ENCODE measurements around a stretch of chr6.

GRCh38 chr6:119314950-119315453 is 34.6 kb downstream of the MAN1A1 start:
- PRO-cap: no peak

- PRO-cap: no peak
These were observed 9.6 kb downstream of the MAN1A1 start for GRCh38 chr6:119340018-119340236.

GRCh38 chr6:119467506-119467777 is 117.9 kb upstream of the MAN1A1 start:
- PRO-cap: unidirectional peak, plus-strand start at chr6:119467706

DNA sequence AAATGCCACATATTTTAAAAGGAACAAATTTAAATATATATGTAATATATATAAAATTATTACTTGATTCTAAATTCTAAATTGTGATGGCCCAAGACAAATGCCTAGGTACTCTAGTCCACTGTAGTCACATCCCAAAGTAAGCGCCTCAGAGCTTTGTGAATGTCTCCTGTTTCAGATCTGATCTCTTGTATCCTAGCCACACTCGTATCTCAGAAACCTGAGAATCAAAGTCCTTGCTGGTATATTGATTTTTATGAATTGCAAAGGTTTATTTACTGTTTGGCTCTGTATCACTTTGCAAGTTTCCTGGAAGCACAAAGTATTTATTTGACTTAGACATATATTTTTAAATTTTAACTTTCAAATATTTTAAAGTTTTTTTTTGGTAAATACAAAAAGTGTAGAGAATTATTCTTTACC is 148.8 kb upstream of the MAN1A1 start:
- PRO-cap: no peak

DNA sequence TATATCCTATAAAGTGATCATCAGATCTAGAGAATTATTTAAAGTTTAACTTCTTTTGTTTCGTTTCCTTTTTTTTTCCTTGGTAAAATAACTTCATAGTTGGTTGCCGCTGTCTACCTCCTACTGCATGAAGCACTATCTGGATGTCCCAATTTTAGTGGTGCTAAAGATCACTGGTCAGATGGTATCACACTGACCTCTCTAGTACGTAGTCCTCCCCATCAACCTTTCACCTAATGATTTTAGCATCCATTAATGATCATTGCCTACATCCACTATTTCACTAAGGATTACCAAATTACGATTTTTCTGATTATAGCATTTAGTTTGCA is 77.1 kb downstream of the TBC1D32 start:
- PRO-cap: no peak

GRCh38 chr6:121436027-121436925 is 830 bp downstream of the GJA1 start:
- PRO-cap: no peak

DNA sequence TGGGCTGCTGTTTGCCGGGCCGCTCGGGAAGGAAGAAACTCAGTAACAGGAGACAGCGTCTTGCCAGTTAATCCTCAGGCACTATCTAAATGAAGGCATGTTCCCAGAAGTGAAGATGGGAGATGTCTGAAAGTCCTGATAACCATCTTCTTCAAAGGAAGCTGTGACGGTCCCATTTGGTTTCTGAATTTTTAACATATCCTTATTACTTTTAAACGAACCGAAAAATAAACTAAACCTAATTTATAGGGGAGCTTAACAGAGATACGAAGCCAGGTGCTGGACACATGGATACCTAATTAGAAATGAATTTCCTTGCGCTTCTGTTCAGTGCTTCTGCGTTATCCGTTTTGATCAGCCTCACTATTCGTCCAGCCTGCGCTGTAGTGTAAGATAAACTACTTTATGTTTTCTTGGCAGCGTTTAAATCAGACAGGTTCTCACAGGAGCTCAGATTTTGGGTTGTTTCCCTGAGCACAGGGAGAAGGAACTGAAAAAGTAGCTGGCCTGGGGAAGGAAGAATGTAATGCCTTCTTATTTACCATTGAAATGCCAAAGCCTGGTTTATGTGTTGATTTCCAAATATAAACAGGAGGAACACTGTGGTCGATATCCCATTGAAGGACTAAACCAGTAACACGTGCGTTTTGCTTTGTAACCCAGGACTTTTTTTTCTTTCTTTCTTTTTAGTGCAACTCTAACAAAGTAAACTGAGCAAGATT is 215.0 kb upstream of the HEY2 start:
- PRO-cap: no peak

GRCh38 chr6:125600302-125600653 is 149.2 kb upstream of the HEY2 start:
- PRO-cap: no peak

DNA sequence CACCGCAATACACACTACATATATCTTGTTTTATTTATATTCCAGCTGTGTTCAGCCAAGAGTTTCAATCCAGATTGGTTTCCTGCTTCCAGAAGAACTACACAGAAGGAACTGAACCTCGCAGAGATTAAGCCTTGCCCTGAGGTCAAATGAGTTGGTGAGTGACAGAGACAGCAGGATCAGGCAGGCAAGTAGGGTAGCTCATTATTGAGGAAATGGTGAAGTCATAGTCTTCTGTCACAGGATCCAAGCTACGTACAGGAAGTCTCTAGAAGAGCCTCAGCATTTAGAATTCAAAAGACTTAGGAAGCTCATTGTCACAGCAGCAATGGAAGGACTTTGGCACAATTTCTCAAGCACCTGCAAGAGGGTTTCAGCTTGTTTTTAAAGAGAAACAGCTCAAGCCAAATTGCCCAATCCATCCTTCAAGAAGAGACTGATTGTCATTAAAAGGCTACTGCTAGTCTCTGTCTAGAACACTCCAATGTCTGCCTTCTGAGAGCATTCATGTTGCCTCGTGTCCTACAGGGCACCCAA is 109.7 kb upstream of the HEY2 start:
- PRO-cap: no peak

DNA sequence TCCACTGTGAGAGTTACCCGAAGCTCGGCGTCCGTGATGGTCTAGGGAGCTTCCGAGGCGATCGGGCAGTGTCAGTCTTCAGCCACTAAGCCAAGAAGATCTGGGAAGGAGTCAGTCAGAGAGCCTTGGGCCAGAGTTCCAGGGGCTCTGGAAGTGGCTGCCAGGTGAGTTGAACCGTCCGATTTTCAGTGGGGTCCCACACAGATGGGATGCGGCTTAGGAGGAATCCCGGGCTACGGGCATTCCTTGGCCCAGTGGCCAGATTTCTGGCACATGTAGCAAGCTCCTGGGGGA is 44.4 kb upstream of the HEY2 start:
- PRO-cap: no peak

- PRO-cap: no peak
These were observed 77.1 kb downstream of the TRMT11 start for GRCh38 chr6:126063260-126064083.

DNA sequence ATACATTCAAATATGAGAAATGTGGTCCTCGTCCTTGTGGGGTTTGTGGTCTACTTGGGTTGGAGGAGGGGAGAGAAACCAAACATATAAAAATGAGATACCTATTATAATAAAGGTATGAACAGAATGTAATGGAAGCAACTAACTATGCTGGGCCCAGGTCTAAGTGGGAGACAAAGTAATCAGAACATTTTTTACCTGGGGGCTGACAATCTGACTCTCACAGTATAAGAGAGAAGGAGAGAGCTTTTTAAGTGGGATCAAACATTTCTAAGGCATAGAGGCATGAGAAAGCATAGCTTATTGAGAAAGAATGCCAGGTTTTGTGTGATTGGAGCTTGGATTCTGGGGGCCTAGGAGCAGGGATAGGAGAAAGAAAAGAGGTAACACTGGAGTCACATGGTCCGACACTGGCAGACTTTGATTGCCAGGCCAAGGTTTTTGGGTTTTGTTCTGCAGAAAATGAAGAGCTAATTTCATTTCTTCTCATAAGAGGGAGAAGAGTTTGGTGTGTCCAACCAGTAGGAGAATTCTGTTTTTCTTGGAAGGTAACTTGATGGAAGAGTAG is 109.3 kb downstream of the TRMT11 start:
- PRO-cap: no peak

- PRO-cap: no peak
These were observed 4.9 kb upstream of the KIAA0408 start for GRCh38 chr6:127464004-127464624.

- PRO-cap: no peak
These were observed 55.6 kb upstream of the KIAA0408 start for GRCh38 chr6:127514605-127515342.

DNA sequence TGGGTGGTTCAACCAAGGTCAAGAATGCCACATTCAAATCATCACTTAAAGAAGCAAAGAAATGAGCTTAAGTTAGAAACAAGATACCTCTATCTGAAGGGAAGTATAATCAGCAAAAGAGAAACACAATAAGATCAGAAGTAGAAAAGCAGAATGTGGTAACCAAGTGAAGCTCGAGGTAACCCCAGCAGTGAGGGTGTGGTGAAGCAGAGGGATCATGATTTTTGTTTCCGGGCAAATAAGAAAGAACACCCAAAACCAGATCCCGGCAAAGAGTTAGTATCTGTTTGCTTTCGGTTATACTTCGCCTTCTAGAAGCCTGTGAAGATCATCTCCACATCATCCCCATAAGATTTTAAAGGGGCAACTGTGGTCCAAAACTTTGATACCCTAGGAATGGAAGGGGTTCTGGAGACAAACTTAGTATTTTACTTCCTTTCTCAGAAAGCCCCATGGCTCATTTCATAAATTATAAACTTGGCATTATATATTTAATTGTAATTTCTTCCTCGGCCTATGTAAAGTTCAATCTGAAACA is 33.7 kb upstream of the THEMIS start:
- PRO-cap: no peak

DNA sequence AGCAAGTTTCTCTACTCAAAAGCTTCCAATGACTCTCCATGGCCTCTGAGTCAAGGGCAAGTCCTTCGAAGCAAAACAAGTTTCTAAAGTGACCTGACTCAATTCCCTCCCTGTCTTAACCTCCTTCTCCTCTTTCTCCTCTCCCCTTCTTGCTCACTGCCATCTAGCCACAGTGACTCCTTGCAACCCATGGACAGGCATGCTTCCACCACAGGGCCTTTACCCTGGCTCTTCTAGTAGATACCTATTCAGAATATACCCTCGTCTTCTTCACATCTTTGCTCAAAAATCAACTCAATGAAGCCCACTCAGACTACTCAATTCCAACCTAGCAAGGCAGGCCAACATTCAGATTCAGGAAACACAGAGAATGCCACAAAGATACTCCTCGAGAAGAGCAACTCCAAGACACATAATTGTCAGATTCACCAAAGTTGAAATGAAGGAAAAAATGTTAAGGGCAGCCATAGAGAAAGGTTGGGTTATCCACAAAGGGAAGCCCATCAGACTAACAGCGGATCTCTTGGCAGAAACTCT is 224.3 kb downstream of the PTPRK start:
- PRO-cap: no peak

DNA sequence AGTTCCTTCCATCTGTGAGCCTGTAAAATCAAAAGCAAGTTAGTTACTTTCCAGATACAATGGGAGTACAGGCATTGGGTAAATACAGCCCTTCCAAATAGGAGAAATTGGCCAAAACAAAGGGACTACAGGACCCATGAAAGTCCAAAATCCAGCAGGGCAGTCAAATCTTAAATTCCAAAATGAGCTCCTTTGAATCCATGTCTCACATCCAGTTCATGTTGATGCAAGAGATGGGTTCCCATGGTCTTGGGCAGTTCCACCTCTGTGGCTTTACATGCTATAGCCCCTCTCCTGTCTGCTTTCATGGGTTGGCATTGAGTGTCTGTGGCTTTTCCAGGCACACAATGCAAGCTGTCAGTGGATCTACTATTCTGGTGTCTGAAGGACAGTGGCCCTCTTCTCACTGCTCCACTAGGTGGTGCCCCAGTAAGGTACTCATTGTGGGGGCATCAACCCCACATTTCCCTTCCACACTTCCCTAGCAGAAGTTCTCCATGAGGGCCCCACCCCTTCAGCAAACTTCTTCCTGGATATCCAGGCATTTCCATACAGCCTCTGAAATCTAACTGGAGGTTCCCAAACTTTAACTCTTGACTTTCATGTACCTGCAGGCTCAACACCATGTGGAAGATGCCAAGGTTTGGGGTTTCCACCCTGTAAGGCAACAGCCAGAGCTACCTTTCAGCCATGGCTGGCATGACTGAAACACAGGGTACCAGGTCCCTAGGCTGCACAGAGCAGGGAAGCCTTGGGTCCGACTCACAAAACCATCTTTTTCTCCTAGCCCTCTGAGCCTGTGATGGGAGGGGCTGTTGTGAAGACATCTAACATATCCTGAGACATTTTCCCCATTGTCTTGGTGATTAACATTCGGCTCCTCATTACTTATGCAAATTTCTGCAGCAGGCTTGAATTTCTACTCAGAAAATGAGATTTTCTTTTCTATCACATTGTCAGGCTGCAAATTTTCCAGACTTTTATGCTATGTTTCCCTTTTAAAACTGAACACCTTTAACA is 144.4 kb downstream of the PTPRK start:
- PRO-cap: no peak

GRCh38 chr6:128507303-128508504 is 12.7 kb downstream of the PTPRK start:
- PRO-cap: no peak

GRCh38 chr6:128910764-128911508 is 28.0 kb downstream of the LAMA2 start:
- PRO-cap: no peak

GRCh38 chr6:128947416-128948241 is 64.7 kb downstream of the LAMA2 start:
- PRO-cap: no peak

Measured in left cardiac atrium (tissue), 1 donor.